PFSK-1 (cell line): Measurements from ENCODE around the genes SLC13A2 and TLCD1.

GRCh38 chr17:28094239-28094837 is 51.9 kb downstream of the NLK start:
- RRBS: no CpG with 5 or more reads among the region's 3 CpGs

DNA sequence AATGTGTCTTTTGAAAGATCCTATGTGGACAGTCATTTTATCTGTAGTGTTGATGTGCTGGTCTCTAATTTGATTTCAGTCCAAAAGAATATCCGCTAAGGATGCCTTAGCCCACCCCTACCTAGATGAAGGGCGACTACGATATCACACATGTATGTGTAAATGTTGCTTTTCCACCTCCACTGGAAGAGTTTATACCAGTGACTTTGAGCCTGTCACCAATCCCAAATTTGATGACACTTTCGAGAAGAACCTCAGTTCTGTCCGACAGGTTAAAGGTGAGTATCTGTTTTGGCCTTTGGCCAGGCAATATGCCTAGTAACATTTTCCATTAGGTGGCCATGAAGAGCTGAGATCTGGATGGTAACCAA is 128.1 kb upstream of the TMEM97 start:
- RRBS: no CpG with 5 or more reads among the region's 5 CpGs

- RRBS: no CpG with 5 or more reads among the region's 13 CpGs
These were observed at the start of gene SLC13A2 for GRCh38 chr17:28472911-28473907. Gene SLC13A2 (plus strand): TSS chr17:28473644.

GRCh38 chr17:28475090-28475872 is 1.8 kb downstream of the SLC13A2 start:
- RRBS: no CpG with 5 or more reads among the region's 8 CpGs

DNA sequence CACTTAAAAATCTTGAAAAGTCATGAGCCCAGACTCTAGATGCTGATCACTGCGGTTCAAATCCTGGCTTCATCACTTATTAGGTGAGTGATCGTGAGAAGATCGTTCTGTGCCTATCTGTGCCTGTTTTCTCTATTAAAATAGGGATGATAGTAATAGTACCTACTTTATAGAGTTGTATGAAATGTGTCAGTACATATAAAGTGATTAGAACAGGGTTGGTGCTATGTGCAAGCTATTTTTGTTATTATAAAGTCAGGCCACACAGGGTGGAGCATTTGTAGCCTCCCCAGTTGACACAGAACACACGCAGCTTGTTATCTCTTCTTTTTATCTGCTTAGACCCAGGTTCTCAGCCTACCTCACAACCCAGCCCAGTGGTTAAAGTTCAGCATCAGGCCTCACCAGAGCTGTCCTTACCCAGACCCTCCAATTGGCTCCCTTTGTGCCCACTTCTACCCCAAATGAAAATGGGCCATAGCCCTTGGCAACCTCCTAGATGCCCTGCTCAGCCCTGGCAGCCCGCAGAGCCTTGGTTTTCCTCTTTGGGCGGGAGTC is 857 bp upstream of the PIGS start:
- RRBS: no CpG with 5 or more reads among the region's 6 CpGs

- RRBS: no CpG with 5 or more reads among the region's 4 CpGs
These were observed 1.8 kb downstream of the RSKR start for GRCh38 chr17:28612212-28612597.

GRCh38 chr17:28675320-28675809 is 13.4 kb downstream of the SUPT6H start:
- RRBS: no CpG with 5 or more reads among the region's 6 CpGs

GRCh38 chr17:28676177-28676560 is 14.2 kb downstream of the SUPT6H start:
- RRBS: no CpG with 5 or more reads among the region's 6 CpGs

GRCh38 chr17:28695126-28695514 is 16.6 kb downstream of the PROCA1 start:
- RRBS: no CpG with 5 or more reads among the region's 3 CpGs

DNA sequence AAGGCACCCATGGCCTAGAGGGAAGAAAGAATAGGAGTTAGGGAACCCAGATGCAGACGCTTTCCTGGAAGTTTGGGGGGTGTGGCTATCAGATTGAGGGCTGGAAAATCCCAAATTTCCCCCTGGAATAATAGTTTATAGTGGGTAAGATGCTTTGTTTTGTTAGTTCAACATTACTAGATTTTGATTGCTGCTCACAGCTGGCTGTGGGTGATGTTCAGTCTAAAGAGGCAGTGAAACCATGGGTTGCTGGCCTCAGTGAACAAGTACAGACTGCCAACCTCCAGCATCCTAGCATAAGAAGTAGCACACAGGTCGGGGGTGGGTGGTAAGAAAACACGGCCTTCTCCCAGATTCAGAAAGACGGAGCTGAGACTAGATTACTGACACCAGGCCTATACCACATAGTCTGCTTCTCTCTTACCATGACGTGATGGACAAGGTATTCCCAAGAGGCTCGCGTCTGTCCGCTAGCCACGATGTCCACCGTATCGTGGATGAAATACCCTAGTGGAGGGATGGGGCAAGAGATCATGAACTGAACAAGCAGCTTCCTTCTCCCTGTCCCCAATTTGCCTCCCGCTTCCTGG is 1.1 kb downstream of the TLCD1 start:
- RRBS: no CpG with 5 or more reads among the region's 12 CpGs

GRCh38 chr17:28725470-28726473 is at the start of gene TLCD1:
Gene TLCD1 (minus strand): TSS chr17:28726233.
- RRBS: under 1% methylated on average over 7 of the region's 85 CpGs

GRCh38 chr17:28749825-28750865 is 6.3 kb downstream of the TRAF4 start:
- RRBS: no CpG with 5 or more reads among the region's 21 CpGs

DNA sequence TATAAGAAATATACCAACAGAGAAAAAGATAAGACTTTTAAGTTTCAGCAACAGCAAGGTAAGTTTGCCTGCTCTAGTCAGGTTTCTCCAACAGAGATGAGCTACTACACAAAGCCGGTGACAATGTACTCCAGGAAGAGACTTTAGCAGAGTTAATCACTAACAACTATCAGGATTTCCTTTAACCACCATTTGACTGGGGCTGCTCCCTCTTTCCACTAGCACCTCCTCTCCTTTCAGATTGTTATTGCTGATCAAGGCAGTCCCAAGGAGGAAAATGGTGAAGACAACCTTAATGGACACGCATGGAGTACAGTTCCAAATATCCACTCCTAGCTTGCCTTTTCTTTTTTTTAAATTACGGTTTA is 31.0 kb downstream of the FAM222B start:
- RRBS: no CpG with 5 or more reads among the region's 3 CpGs

DNA sequence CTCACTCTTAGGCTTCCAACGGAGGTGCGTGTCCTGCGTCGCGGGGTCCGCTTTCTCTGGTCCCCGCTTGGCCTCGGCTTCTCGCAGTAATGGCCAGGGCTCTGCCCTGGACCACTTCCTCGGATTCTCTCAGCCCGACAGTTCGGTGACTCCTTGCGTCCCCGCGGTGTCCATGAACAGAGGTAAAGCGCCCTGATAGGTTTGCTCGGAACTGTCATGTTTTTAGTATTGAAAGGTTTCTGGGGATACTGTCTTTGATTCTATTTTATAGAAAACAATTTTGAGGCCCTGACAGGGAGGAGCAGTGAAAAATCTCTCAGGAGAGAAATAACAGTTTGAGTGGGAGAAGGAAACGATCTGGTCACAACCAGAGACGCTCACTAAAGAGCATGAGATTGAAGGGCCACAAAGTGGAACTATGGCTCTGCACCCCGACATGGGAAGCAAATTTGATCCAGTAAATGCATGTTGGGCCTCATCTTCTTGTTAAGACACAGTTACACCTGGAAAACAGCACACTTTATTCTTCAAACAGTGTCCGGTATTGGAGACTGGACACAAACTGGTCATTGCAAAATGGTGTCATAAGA is 415 bp downstream of the ERAL1 start:
- RRBS: no CpG with 5 or more reads among the region's 21 CpGs

DNA sequence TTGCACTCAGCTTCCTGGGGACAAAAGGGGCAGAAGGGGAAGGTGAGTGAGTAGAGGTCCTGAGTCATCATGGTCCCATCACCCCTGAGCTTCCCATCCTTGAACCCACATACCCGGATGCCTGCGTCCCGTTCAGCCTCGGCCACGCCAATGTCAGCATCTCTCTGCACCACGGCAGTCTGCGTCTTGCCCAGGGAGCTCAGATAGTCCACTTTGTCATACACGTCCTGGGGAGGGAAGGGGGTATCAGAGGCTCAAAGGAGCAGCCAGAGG is 15.4 kb downstream of the FLOT2 start:
- RRBS: no CpG with 5 or more reads among the region's 8 CpGs

DNA sequence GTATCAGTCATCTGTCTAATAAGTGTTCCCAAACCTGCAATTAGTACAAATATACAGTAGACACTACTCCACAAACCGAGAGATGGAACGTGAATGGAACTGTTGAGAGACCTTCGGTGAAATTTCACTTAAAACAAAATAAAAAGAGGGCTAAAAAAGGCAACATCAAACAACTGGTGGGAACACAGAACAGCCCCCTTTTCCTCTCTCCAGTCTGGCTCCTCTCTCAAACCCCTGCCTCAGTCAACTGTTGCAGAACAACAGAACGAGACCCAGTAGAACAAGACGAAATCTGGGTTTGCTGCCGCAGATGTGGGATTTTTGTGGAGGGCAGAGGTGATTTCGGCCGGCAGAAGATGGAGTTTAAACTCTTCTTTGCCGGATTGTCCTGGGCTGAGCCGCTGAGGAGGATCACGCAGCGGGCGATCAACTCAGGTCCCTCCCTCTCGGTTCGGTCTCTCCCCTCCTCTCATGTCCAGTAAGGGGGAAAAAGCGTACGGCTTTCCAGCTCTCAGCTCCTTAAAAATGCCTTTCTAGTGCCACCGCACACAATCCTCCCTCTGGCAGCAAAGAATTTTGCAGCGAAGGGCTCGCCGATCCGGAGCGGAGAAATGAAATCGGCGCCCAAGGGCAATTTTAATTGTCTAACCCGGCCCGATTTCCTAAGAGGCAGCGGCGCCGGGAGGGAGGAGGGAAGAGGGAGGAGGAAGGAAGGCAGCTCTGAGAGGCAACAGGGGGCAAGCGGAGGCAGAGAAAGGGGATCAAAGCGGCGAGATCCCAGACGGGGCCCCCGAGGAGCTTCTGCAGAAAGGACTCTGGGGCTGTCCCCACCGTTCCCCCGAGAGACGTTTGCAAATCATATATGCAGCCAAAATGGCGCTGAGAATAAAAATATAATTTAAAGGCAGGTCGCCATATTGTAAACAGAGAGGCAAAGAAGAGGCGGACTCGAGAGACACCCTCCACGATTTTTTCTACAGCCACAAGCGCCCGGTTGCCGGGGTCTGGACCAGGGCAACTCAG is 2.4 kb downstream of the PHF12 start:
- RRBS: 1% methylated on average over 4 of the region's 46 CpGs

GRCh38 chr17:28949643-28949857 is 1.8 kb downstream of the PHF12 start:
- RRBS: 2% methylated on average over 15 of the region's 19 CpGs

GRCh38 chr17:28950902-28951143 is 495 bp downstream of the PHF12 start:
- RRBS: 2% methylated on average over 12 of the region's 16 CpGs

DNA sequence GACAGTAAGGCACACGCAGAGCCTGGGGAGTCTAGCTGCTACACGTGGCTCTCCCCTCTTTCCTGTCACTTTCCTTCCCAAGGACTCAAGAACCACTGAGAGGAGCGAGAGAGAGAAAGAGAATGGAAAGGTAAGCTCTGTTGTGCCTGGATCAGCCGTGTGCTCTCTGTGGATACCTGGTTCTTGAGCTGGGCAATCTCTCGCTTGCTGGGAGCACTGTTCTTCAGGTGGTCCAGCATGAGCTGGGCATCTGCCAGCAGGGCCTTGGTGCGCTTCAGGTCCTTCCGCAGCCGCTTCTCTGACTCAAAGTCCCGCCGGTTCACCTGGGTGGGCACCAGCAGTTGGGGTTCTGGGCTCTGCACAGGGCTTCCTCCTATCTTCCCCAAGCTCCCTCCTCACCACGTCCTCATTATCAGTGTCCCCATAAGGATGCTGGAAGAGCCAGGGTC is 49.8 kb downstream of the PIPOX start:
- RRBS: no CpG with 5 or more reads among the region's 11 CpGs

DNA sequence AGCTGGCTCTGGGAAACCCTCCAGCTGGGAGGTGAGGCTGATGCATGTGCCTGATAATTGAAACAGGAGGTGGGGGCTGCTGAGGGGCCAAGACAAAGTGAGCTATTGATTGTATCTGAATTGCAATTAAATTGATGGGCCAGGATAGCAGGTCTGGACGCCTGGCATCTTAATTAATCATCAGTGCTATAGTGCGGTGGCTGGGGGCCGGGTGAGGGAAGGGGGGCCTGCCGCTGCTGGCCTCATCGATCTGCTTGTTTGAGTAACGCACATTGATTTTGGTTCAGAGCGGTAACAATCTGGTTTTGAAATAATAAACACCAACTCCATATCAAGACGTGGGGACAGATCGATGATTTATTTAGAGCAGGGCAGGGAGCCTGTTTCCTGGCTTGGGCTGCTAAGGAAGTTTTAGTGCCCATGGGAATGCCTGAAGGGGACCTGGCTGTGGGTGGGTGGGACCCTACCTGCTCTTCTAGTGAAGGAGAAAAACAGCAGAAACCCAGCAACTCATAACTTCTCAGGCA is 65.7 kb downstream of the PIPOX start:
- RRBS: no CpG with 5 or more reads among the region's 9 CpGs